Bronchial epithelial cell (primary cell): Measurements from ENCODE around the genes CCND1 and SHANK2.

- RRBS, 2 experiments = 67 to 77% methylated on average over 7 of the region's 22 CpGs
Observed at GRCh38 chr11:69106128-69107026, 49.4 kb upstream of the SMIM38 start.

- RRBS, 2 experiments = no CpG with 5 or more reads among the region's 9 CpGs
Observed at GRCh38 chr11:69166140-69166501, 10.4 kb downstream of the SMIM38 start.

DNA sequence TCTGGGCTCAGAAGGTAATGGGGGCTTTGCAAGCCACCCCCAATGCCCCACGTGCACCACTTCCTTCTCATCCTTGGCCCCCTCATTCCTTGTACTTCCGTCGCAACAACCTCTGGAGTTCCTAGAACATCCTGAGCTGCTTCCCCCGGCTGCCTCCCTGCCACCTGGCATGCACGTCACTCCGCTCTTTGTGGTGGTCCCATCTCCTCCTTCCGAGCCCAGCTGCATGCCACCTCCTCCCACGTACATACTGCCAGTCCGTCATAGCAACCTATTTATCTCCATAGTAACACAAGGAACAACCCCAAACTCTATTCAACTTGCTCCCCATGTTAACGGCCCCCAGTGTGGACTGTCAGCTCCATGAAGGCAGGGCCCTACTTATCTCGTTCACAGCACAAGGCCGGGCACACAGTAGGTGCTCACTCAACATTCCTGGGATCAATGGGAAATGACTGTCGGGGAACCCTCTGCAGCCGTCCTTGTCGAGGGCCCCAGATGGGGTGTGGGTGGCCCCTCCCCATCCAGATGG lies 4.0 kb downstream of the MYEOV start:
- RRBS, 2 experiments = no CpG with 5 or more reads among the region's 15 CpGs

DNA sequence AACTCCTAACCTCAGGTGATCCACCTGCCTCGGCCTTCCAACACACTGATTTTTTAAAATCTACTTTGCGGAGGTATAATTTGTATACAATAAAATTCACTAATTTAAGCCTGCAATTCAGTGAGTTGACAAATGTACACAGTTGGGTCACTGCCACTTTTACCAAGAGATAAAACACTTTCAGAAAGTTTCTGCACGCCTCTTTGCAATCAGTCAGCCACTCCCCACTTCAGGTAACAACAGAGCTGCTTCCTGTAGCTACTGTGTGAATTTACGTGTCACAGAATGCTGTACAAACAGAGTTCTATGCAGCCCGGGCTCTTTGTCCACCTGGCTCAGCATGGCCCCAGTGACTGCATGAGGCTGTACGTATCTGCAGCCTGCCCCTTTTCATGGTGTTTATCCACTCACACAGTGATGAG lies 43.1 kb downstream of the MYEOV start:
- RRBS, 2 experiments = no CpG with 5 or more reads among the region's 6 CpGs

DNA sequence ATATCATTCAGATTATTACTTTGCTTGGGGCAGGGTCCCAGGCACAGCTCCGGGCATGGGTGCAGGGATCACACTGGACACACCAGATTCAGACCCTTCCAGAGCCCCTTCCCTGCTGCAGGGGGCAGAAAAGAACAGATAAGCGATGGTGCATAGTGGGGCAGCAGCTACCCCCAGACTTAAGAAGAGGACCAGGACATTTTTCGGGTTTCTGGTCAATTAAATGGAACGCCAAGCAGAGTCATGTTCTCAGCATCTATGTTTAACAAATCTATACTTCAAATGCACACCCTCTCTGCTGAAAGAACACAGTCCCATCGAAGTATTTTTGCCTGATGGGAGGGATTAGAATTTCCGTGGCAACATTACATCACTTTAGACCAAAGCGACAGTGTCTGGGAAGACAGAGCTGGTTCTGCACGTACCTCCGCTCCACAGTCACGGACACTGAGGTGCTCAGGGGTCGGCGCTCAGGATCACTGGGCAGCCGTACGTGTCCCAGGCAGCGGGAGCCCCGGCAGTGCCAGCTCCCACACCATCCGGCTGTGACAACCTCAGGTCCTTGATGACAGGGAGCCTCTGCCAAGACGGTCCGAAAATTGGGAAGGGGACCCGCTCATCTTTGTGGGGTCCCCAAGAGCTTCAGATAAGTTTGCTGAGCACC lies 125.5 kb downstream of the MYEOV start:
- RRBS, 2 experiments = no CpG with 5 or more reads among the region's 20 CpGs

DNA sequence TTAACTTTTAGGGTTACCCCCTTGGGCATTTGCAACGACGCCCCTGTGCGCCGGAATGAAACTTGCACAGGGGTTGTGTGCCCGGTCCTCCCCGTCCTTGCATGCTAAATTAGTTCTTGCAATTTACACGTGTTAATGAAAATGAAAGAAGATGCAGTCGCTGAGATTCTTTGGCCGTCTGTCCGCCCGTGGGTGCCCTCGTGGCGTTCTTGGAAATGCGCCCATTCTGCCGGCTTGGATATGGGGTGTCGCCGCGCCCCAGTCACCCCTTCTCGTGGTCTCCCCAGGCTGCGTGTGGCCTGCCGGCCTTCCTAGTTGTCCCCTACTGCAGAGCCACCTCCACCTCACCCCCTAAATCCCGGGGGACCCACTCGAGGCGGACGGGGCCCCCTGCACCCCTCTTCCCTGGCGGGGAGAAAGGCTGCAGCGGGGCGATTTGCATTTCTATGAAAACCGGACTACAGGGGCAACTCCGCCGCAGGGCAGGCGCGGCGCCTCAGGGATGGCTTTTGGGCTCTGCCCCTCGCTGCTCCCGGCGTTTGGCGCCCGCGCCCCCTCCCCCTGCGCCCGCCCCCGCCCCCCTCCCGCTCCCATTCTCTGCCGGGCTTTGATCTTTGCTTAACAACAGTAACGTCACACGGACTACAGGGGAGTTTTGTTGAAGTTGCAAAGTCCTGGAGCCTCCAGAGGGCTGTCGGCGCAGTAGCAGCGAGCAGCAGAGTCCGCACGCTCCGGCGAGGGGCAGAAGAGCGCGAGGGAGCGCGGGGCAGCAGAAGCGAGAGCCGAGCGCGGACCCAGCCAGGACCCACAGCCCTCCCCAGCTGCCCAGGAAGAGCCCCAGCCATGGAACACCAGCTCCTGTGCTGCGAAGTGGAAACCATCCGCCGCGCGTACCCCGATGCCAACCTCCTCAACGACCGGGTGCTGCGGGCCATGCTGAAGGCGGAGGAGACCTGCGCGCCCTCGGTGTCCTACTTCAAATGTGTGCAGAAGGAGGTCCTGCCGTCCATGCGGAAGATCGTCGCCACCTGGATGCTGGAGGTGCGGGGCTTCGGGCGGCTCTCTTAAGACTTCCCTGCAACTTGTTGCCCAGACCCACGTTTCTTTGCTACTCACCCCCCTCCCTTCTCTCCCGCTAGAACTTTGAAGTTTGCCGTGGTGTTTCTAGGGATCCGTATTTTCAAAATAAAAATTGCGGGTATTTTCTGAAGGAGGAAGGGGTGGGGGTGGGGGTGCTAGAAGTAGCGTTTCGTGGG lies at the start of gene CCND1:
Gene CCND1 (plus strand): TSS at position 686 of the 1,256 bp plus-strand sequence.
- RRBS, 2 experiments = 1 to 2% methylated on average over 24 of the region's 89 CpGs

- RRBS, 2 experiments = no CpG with 5 or more reads among the region's 20 CpGs
Observed at GRCh38 chr11:69644100-69644687, 3.2 kb downstream of the CCND1 start.

DNA sequence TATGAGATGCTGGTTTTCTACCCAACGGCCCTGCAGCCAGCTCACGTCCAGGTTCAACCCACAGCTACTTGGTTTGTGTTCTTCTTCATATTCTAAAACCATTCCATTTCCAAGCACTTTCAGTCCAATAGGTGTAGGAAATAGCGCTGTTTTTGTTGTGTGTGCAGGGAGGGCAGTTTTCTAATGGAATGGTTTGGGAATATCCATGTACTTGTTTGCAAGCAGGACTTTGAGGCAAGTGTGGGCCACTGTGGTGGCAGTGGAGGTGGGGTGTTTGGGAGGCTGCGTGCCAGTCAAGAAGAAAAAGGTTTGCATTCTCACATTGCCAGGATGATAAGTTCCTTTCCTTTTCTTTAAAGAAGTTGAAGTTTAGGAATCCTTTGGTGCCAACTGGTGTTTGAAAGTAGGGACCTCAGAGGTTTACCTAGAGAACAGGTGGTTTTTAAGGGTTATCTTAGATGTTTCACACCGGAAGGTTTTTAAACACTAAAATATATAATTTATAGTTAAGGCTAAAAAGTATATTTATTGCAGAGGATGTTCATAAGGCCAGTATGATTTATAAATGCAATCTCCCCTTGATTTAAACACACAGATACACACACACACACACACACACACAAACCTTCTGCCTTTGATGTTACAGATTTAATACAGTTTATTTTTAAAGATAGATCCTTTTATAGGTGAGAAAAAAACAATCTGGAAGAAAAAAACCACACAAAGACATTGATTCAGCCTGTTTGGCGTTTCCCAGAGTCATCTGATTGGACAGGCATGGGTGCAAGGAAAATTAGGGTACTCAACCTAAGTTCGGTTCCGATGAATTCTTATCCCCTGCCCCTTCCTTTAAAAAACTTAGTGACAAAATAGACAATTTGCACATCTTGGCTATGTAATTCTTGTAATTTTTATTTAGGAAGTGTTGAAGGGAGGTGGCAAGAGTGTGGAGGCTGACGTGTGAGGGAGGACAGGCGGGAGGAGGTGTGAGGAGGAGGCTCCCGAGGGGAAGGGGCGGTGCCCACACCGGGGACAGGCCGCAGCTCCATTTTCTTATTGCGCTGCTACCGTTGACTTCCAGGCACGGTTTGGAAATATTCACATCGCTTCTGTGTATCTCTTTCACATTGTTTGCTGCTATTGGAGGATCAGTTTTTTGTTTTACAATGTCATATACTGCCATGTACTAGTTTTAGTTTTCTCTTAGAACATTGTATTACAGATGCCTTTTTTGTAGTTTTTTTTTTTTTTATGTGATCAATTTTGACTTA lies 11.7 kb downstream of the CCND1 start:
- RRBS, 2 experiments = no CpG with 5 or more reads among the region's 18 CpGs

DNA sequence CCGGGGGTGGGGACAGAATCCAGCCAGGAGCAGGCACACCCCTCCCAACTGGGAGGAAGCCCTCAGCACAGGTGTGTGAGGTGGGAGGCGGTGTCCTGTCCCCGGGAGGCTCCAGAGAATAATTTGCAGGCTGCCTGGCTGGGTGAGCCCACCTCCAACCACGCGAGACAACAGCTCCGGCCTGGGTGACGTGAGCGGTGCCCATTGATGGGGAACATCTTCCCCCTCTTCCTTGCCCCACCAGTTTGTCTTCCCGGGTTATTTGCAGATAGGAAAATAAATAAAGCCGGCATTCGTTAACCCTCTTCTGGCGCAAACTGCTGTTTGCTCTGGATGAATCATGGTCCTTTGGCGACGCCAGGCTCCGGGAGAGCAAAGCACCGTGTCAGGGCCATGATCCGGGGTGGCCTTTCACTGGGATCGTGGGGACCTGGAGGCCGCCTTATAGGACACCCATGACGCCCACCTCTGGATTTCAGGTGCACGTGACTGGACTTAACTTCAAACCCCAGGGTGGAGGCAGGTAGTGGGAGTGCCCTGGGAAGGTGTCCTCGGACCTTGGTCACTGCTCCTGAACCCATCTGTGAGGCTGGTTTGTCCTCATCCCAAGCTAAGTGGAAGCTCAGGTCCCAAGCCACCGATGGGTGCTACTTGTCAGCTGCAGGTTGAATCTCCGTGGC lies 13.9 kb downstream of the CCND1 start:
- RRBS, 2 experiments = 3 to 4% methylated on average over 15 of the region's 24 CpGs

DNA sequence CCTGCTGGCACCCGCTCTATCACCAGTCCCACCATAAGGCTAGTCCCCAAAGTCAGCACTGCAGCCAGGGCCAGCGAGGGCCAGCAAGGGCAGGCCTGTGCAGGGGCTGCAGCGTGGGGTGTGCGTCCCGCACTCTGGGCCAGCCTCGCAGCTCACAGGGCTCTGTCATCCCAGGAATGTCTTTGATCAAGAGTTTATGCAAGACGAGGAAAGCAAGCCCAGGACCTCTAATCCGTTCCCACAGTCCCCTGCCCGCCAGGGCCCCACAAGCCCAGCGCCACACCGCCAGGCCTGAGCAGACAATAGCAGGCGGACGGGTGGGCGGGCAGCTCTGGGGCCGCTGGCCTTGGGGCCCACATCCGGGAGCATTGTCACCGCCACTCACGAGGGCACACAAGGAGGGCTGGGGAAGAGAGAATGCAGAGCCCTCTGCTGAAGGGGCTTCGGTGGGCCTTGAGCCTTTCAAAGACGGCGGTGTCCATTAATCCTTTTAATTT lies 17.1 kb downstream of the LTO1 start:
- RRBS, 2 experiments = no CpG with 5 or more reads among the region's 21 CpGs

DNA sequence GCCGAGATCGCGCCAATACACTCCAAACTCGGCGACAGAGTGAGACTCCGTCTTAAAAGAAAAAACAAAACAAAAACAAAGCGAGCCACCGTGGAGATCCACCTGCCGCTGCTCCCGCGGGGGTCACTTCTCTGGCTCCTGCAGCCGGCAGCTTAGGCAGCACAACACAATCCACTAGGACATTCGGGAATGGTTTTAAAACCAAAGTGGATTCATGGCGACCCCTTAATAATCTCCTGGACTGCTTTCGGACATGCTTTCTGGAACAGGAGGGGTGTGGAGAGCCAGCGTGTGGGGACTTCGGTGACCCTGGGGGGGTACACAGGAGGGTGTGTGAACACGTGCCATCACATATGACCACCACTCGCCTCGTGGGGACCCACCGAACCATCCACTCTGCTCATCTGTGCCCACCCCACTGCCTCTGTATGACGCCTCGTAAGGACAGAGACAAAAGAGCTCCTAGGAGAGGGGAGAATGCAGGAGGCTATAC lies 9.0 kb downstream of the LTO1 start:
- RRBS, 2 experiments = no CpG with 5 or more reads among the region's 23 CpGs

GRCh38 chr11:69675452-69675611 lies 179 bp upstream of the LTO1 start:
- RRBS, 2 experiments = 2 to 5% methylated on average over 1 of the region's 14 CpGs

DNA sequence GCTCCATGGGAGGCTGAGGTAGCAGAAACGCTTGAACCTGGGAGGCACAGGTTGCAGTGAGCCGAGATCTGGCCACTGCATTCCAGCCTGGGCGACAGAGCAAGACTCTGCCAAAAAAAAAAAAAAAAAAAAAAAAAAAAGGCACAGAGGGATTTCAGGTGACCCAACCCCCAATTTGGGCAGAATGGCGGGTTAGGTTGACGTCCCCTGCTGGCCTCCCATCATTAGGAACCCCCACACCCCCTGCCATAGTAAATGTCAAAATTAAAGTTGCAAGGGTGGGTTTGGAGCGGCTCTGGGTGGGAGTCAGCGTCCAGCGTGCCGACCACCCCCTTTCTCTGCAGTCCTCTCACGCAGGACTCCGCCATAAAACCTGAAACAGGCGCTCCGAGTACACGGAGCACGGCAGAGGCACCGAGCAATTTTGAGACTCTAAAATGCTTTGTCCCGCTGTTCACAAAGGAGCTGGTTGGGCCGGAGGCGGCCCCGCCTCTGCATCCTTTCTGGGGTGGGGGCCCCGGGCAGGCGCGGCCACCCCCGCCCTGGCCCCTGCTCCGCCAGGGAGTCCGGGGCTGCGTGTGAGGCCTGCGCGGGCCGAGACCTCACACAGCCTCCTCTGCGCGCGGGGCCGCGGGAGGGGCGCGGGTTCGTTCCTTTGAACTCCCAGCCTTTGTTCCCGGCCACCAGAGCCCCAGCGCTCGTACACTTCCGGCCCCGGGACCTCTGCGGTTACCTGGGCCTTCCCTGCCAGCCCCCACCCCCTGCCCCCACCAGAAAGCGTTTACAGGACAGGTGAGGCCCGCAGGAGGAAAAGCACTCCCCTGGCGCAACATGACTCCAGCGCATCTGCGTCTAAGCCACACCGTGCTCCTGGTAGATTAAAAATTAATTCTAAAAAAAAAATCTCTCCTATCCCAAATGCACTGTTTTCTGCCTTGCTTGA lies 1.7 kb downstream of the FGF19 start:
- RRBS, 2 experiments = 2% methylated on average over 9 to 15 of the region's 50 CpGs

DNA sequence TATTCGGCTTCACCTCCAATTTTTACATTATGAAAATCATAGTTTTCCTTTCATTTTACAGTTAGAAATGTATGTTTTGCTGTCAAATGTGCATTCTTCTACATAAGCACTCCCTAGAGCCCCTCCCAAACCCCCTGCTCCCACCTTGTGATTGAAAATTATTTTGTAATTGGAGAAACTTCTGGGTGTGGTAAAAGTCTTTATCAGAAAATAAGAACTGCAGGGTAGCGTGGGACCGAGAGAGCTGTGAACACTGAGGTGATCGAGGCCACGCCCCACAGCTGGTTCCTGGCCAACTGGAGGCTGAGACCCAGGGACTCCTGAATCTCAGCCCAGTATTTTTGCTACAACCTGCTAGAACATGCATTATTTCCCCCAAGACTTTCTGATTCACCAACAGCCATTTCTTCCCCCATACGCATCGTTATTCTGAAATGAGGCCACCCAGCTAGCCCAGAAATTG lies 3.2 kb upstream of the FGF19 start:
- RRBS, 2 experiments = no CpG with 5 or more reads among the region's 7 CpGs

- RRBS, 2 experiments = no CpG with 5 or more reads among the region's 9 CpGs
Observed at GRCh38 chr11:69983449-69983802, 94.7 kb upstream of the ANO1 start.

DNA sequence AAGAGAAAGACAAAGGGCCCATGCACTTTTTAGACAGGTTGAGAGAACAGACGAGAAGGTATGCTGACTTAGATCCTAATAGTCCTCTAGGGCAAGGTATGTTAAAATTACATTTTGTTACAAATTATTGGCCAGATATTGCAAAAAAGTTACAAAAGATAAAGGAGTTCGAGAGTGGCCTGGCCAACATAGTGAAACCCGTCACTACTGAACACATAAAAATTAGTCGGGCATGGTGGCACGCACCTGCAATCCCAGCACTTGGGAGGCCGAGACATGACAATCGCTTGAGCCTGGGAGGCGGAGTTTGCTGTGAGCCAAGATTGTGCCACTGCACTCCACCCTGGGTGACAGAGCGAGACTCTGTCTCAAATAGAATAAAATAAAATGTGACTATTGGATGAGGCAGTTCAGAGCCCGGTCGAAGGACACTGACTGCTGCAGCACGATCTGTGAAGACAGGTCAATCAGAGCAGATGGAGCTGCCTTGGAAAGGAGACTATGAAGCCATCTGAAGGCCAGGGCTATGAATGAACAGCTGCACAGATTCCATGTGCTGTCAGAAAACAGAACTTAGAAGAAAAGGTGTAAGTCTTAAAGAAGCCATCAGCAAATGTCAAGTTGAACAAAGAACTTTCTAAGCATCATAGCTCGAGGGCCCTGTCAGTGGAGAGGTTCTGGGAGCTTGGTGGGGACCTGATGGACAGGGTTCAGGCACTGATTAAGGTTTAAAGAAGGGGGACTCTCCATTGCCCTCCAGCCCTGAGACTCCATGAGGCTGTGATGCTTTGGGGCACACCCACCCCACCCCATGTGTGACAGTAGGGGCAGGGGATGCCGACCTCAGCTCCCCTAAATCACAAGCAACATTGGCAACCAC lies 37.6 kb upstream of the ANO1 start:
- RRBS, 2 experiments = no CpG with 5 or more reads among the region's 14 CpGs

DNA sequence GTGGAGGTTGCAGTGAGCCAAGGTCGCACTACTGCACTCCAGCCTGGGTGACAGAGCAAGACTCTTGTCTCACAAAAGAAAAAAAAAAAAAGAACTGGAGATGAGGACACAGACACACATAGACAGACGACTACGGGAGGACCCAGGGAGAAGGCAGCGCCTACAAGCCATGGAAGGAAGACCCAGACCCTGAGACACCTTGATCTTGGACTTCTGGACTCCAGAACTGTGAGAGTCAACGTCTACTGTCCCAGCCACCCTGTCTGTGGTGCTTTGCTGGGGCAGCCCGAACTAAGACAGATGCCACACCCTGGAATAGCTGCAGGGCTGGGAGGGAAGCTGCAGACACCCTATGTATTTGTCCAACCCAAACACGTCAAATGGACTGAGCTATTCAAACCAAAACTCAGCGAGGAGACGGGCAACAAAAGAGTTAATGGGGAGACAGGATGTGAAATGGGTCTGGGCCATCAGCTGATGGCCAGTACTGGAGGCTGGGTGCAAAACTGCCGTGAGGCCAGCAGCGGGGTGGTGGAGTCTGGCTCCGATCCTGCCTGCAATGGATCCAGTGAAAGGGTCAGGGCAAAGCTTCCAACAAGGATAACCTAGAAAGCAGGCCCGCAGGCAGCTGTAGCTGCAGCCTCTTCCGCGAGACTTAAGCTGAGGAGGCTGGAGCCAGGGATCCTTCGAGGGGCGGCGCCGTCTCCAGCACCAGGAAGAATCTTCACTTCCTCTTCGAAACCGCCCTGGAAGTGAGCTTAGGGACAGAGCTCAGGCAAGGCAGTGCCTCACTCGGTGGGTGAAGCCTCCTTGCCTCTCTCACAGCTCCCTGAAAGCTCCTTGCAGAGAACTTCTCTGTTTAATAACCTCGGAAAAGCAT lies 169.5 kb downstream of the CTTN start:
- RRBS, 2 experiments = no CpG with 5 or more reads among the region's 23 CpGs

GRCh38 chr11:70568437-70568938 lies 170.2 kb downstream of the CTTN start:
- RRBS, 2 experiments = no CpG with 5 or more reads among the region's 13 CpGs

DNA sequence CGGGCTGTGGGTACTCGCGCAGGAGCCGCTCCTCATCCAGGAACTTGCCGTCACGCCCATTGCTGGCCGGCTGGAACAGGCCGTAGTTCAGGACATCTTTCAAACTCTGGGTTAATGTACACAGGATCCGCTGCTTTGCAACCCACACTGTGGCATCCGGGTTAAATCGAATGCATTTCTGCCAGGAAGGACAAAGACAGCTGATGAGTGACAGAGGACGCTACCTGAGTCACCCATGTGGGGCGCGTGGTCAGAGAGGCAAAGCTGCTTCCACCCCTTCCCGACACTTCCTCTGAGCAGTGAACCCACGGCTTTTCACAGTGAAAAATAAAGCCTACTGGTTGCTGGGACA lies 133.5 kb downstream of the SHANK2 start:
- RRBS, 2 experiments = 53 to 67% methylated on average over 4 of the region's 16 CpGs

- RRBS, 2 experiments = 1% methylated on average over 43 of the region's 96 CpGs
Observed at GRCh38 chr11:71252305-71253136, at the start of gene SHANK2. SHANK2 (minus strand) TSS chr11:71252577.